AG09319 (cell line): ENCODE results near the gene CDH10.

DNA sequence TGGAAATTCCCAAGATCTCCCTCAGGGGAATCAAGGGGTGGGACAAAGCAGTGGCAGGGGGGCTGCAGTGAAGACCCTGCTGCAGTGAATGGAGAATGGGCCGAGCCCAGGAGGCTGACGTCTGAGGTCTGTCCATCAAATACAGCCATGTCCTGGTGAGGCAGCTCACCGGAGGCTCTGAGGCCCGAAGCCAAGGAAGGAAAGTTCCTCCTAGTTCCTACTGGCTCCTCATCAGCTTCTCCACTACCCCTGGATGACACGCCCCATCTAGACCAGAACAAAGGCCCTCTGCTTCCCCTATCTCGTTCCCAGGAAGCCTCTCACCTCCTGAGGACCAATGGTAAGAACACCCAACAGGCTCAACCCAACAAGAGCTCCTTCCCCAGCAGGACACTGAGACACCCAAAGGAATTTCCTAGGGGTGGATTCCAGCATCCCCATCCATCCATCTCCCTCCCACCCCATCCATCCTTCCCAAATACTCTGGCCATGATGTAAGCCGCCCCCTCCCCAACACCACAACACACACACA, 40.8 kb downstream of the MYO10 start:
- RRBS: no CpG with 5 or more reads among the region's 7 CpGs

- RRBS: no CpG with 5 or more reads among the region's 16 CpGs
Measured at GRCh38 chr5:16913334-16914498, 22.4 kb downstream of the MYO10 start.

DNA sequence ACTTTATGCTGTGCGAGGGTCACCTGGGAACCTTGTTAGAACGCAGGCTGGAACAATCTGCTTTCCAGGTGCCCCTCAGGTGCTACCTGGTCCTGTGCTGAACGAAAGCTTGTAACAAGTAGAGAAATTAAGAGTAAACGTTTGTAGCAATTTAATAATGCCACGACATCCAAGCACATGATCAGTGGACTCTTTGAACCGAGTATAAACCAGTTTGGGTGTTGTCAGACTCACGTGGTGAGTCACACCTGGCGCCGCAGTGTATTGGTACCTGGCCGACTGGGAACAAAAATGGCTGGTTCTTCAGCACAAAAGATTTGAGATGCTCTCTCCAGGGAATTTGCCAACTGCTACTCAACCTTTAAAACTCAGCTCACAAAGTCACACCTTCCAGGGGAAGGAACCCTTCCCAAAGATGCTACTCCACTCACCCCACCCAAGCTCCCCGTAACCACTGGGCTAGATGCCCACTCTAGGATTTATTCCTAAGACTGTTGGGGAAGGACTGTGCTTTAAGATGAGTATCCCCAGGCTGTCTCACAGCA, 999 bp upstream of the MYO10 start:
- RRBS: no CpG with 5 or more reads among the region's 11 CpGs

GRCh38 chr5:17037905-17038426, 101.9 kb upstream of the MYO10 start:
- RRBS: no CpG with 5 or more reads among the region's 8 CpGs

DNA sequence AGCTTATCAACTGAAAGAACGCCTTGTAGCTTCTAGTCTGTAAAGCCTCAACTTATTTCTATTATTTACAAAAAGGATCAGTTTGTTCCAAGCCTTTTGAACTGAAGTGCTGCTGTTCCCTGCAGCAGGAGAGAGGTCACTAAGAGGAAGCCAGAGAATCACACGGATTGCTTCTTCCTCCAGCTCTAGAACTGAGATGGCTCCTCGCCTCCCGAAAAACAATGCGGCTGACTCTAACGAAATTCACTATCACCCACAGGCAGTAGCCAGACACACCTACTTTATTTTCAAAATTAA, 139.5 kb upstream of the BASP1 start:
- RRBS: no CpG with 5 or more reads among the region's 6 CpGs

GRCh38 chr5:17151751-17152084, 65.7 kb upstream of the BASP1 start:
- RRBS: no CpG with 5 or more reads among the region's 8 CpGs

DNA sequence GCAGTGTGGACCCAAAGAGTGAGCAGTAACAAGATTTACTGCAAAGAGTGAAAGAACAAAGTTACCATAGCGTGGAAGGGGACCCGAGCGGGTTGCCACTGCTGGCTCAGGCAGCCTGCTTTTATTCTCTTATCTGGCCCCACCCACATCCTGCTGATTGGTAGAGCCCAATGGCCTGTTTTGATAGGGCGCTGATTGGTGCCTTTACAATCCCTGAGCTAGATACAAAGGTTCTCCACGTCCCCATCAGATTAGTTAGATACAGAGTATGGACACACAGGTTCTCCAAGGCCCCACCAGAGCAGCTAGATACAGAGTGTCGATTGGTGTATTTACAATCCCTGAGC, 93.9 kb downstream of the BASP1 start:
- RRBS: no CpG with 5 or more reads among the region's 6 CpGs

DNA sequence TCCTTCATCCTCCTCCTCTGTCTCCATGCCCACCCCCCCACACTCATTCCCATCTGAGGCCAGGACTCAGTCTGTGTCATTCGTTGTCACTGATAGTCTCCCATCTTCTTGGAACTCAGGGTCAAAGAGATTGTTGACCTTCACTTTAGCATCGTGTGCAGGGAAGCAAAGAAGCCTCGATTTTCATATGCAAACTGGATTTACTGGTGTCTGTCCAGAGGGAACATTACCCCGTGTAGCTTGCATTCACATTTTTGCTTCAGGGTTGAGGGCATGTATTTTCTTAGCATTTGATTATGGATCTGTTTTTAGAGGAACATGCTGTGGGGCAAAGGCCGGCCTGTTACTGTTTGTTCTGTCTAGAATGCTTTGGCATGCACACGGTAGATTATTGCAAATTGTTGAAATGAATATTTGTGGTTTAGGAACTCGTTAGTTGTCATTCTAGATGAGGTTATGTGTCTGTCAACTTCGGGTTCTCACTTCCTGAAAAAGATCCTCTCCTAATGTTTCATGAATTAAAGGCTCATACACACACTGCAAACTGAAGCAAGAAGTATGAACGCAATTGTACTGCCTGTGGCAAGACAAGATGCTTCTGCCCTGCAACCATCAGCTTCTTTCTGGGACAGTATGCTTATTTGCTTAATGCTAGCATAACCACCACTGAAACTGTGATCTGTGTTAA, 99.4 kb downstream of the BASP1 start:
- RRBS: no CpG with 5 or more reads among the region's 9 CpGs

DNA sequence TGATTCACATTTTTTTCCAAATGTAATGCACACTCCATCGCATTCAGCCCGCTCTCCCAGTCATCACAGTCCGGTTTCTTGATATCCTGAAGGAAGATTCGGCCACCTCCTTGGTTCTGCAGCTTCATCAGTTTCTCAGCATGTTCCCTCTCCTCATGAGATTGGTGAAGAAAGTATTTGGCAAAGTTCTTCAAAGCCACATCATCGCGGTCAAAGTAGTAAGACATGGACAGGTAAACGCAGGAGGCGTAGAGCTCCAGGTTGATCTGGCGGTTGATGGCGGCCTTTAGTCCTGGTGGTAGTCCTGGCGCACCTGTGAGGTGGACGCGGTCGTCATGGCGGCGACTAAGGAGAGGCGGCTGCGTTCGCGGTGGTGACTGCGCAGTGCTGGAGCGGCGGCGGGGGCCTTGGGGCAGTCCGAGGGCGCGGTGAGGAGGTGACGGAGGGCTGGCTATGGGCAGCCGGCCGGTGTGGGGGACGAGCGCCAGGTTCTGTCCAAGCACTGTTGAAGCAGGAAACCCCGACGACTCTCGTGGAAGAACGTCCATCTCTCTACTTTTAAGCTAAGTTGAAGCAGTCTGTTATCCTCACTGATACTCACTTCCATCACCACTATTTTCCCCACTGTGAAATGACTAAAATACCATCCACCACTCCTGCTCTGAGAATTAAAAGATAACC, 136.8 kb downstream of the BASP1 start:
- RRBS: no CpG with 5 or more reads among the region's 36 CpGs

- RRBS: no CpG with 5 or more reads among the region's 8 CpGs
Measured at GRCh38 chr5:17400958-17401469, 90.9 kb downstream of the H3Y2 start.

DNA sequence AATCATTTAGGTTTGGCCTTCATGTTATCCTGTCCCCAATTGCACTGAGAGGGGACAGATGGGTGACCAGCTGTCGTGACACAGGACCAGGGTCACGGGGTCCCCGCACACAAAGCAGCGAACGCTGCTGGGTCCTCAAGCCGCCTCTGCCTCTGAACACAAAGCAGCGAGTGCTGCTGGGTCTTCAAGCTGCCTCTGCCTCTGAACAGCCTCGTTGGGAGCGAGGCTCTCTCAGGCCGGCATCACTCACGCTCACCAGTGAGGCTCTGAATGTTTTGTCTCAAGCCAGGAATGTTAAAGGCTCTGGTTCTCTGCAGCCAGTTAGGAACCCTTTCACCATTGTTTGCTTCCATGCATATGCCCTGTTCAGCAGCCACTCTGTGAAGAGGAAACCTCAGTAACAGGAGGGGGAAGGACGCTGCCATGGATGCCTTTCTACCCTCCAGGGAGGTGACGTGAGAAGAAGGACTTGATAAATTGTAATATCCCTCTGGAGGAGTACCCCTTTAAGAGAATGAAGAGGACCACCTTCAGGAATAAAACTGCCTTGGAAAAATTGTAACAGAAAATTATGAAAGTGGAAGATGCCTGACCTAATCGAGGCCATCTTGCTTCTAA, 76.5 kb downstream of the H3Y2 start:
- RRBS: no CpG with 5 or more reads among the region's 14 CpGs

DNA sequence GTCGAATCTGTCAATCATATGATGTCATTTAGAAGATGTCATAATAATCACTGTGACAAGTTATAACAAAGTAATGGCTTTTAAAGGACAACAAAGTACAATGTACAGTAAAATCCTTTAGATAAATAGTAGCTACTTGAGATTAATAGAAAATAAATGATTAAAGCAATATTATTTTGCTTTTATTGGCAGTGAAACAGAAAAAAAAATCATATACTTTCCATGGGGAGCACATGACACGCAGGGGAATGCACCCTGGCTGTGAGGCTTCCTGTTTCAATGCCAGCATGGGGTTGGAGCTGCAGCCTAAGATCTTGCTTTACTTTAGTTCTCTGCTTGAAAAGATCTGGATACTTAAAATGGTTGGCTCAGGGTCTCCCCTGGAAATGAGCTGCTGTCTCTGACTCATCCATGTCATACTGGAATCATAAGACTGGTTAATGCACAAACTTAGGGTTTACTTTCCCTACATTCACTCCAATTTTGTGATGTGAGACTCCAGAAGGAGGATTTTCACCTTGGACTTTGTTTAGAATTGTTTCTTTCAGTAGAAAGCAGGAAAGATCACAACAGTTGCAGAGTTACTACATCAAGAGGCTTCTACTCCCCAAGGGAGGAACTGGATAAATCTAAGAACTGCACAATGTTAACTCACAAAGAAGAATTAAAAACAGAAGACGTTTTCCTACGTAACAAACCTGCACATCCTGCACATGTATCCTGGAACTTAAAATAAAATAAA, 263.1 kb upstream of the H3Y1 start:
- RRBS: no CpG with 5 or more reads among the region's 4 CpGs

DNA sequence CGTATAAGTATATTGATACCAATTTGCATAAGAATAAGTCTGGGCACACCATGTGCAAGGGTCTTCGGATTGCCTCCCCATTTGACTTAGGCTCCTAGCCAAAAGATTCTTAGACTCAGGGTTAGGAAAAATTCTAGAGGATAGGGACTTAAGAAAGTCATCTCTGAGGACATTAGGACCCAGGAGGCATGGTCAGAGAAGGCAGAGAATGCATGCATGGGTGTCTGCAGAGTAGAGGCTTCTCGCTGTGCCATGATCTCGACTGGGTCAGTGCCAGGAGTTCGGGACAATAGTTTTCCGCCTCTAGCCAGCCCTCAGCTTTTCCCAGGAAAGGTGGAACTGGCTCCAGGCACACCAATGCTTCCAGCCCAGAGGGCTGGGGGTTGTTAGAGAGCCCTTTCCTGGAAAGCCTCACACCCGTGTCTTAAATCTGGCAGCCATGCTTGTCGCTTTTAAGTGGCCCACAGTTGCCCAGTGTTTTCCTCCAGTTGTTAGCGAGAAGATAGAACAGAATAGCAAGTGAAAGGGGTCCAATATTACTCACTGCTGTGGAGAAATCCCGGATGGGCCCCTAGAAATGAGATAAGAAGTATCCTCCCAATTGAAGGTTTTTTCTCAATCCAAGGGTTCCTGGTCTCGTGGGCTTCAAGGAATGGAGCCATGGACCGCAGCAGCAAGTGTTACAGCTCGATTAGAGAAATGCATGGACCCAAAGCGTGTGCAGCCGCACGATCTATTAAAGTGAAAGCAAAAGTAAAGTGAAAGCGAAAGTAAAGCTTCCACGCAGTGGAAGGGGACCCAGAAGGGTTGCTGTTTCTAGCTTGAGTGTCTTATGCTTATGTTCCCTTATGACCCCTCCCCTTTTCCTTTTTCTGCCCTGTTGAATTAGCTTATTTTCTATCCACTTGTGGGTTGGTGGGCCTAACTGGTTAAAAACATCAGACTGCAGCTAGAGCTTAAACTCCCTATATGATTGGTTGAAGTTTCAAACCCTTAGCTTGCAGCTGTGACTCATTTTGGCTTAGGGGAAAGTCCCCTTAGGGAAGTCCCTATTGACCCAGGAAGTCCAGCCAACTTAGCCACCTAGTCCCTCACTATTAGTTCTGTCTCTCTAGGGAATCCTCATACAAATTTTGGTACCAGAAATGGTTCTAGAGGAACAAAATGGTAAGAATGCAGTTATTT, 1090.2 kb upstream of the H3Y1 start:
- RRBS: no CpG with 5 or more reads among the region's 18 CpGs

DNA sequence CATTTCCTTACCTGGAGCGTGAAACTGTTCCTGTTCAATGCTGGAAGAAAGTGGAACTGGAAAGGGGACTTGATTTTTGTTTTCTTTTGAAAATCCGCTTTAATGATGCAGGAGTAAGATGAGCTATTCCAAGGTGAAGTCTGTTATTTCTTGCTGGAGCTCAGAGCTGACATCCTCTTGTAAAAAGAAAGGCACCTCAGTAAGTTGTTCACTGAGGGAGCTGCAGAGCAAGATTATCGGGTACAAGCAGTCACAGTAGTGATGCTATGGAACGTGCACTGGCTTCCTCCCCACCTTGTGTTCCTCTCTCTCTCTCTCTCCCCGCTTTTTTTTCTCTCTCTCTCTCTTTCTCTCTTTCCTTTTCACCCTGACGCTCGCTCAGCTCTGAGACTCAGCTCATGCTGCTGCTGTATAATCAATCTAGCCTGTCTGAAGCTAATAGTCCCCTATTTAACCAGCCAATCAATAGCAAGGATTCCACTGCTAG, 587.5 kb upstream of the CDH18 start:
- RRBS: no CpG with 5 or more reads among the region's 7 CpGs

GRCh38 chr5:21058257-21058688, 1070.3 kb upstream of the CDH18 start:
- RRBS: no CpG with 5 or more reads among the region's 5 CpGs

- RRBS: no CpG with 5 or more reads among the region's 40 CpGs
Measured at GRCh38 chr5:21341117-21341632, 1353.2 kb upstream of the CDH18 start.

DNA sequence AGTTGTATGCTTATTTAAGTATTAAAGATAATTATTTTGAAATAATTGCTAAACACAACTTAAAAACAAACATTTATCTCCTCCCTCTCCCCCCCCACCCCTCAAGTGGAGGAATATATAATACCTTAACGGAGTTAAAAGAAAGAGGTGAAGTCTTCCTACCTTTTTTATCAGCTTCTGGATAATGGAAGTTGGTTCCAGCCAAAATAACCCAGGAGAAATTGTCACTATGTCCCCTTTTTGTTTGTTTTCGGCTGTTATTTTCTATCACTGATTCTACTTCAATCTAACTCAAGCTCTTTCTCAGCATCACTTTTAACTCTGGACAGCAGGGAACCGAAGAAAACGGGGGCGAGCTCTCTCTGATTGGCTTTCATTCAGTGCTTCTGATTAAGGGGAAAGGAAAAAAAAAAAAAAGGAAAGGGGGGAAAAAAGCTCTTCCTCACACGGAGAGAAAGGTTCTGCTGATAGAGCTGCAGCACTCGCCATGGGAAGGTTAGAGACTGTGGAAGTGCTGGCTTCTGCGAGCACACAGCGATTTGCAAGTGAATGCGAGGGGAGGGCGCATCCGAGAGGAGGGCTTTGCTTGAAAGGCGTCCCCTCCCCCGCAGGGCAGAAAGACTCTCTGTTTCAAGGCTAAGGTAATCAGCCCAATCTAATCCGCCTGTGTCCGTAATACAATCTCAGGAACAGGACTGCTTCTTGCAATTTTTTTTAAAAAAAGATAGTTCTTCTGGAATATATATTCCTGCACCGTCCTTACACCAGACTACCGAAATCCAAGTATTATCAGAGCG, at the start of gene CDH10:
CDH10 (minus strand) TSS at position 547 of the 797 bp plus-strand sequence.
- RRBS: no CpG with 5 or more reads among the region's 19 CpGs

- RRBS: no CpG with 5 or more reads among the region's 4 CpGs
Measured at GRCh38 chr5:27491528-27492786, 453.6 kb upstream of the CDH9 start.